Hepatocyte (in vitro differentiated cells and primary cell): ENCODE measurements around the gene STAC3.

GRCh38 chr12:56680228-56681328 is 7.5 kb downstream of the PTGES3 start:
- RAMPAGE, long total RNA: no peak
- RRBS: no CpG with 5 or more reads among the region's 19 CpGs

DNA sequence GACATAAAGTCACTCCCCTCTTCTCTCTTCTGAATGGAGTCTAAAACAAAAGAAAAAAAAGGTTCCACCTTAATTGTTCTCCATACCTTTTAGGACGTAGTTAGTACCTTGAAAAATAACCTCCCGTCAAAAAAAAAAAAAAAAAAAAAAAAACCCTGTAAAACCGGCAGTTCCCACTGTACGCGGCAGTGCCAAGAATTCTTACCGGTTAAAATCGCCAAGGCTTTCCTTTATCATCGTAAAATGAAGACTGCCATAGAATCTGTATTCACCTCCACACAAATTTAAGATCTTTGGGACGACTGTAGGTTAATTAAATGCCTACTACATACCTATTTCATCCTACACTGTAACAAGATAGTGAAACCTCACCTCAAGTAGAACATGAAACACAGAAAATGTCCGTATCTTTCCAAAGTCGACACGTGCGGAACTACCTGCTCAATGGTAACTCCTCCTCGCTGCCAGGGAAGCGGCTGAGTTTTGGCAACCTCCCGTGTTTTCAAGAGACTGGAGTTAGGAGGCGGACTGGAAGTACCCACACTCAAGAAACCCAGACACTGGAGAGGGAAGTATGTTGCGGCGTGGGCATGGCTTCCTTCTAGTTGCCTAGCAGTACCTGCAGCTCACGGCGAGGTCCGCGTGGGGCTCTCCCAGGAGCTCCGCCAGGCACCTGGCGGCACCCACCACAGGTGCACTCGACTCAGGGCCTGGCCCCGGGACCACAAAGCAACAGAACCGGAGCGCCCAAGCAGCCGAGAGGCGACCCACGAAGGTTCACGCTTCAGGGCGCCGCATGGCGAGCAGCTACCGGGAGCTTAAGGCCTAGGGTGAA is 989 bp downstream of the PTGES3 start:
- RAMPAGE, long total RNA: no peak
- RRBS: 2% methylated on average over 13 of the region's 37 CpGs

- RAMPAGE, long total RNA: no peak
- RRBS: no CpG with 5 or more reads among the region's 2 CpGs
Measured at GRCh38 chr12:56720758-56721341, 4.2 kb downstream of the NACA start.

- RAMPAGE, long total RNA: no peak
- RRBS: no CpG with 5 or more reads among the region's 2 CpGs
Measured at GRCh38 chr12:56770749-56771076, 7.6 kb downstream of the HSD17B6 start.

DNA sequence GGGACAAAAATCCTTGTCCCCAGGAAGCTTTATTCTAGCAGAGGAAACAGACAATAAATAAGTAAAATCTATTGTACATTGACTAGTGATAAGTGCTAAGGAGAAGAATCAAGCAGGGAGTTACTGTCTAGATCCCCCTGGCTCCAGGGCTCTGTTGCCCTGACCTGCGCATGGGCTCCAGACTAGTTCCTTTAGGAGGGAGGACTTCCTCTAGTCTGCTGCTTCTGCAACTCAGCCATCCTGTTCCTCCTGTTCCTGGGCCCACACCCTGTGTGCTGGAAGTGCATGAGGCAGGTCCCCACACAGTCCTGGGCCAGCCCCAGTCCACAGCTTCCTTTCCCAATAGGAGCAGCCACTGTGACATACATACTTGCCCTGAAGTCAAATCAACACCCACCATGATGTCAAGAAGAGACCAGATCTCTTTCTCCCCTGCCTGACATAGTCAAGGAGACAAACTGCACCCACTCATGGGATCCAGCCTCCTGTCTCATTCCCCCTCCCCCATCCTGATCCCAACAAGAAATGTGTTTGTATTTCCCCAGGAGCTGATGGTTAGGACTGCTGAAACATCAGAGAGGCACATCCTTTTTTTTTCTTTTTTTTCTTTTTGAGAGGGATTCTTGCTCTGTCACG is 1.3 kb downstream of the SDR9C7 start:
- RAMPAGE, long total RNA: no peak
- RRBS: no CpG with 5 or more reads among the region's 2 CpGs

GRCh38 chr12:57026886-57027612 is 10.7 kb upstream of the TAC3 start:
- RAMPAGE, long total RNA: no peak
- RRBS: no CpG with 5 or more reads among the region's 13 CpGs

GRCh38 chr12:57059696-57060440 is 9.9 kb upstream of the MYO1A start:
- RAMPAGE, long total RNA: no peak
- RRBS: no CpG with 5 or more reads among the region's 7 CpGs

GRCh38 chr12:57094456-57095330 is 5.8 kb downstream of the NAB2 start:
- RAMPAGE, long total RNA: no peak
- RRBS: 95% methylated on average over 2 of the region's 13 CpGs

DNA sequence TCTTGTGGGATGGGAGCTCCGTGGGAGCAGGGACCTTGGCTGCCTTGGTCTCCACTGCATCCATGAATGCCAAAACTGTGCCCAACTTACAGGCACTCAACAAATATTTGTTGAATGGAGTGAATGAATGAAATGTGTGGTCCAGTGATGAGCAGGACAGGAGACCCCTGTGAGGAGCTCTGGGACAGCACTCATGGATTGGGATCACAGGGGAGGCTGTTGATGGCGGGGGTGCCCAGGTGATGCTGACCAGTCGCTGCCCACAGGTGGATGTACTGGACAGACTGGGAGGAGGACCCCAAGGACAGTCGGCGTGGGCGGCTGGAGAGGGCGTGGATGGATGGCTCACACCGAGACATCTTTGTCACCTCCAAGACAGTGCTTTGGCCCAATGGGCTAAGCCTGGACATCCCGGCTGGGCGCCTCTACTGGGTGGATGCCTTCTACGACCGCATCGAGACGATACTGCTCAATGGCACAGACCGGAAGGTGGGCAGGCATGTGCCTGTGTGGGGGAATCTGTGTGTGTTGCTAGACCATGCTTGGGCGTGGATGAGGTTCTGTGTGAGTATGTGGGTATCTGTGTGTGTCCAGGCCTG is 32.4 kb downstream of the LRP1 start:
- RAMPAGE, long total RNA: no peak
- RRBS: 96% methylated on average over 7 of the region's 16 CpGs

GRCh38 chr12:57175916-57176340 is 40.7 kb upstream of the NXPH4 start:
- RAMPAGE, long total RNA: no peak
- RRBS: no CpG with 5 or more reads among the region's 22 CpGs

DNA sequence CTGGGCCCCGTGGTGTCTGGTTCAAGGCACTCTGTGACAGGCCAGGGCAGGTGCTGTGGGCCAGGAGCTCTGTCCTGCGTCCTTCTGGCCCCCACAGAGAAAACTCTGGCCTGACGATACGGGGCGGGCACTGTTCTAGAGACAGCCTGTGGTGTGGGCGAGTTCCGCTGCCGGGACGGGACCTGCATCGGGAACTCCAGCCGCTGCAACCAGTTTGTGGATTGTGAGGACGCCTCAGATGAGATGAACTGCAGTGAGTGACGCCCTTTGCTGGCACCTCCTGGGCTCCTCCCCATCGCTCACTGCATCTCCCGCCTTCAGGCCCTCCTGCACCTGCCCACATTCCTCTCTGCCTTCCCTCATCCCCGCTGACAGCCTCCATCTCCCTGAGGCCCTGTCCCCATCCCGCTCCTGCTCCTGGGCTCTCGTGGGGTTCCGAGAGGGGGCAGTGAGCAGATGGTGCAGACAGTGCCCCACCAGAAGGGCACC is 22.8 kb upstream of the NXPH4 start:
- RAMPAGE, long total RNA: no peak
- RRBS: no CpG with 5 or more reads among the region's 19 CpGs

DNA sequence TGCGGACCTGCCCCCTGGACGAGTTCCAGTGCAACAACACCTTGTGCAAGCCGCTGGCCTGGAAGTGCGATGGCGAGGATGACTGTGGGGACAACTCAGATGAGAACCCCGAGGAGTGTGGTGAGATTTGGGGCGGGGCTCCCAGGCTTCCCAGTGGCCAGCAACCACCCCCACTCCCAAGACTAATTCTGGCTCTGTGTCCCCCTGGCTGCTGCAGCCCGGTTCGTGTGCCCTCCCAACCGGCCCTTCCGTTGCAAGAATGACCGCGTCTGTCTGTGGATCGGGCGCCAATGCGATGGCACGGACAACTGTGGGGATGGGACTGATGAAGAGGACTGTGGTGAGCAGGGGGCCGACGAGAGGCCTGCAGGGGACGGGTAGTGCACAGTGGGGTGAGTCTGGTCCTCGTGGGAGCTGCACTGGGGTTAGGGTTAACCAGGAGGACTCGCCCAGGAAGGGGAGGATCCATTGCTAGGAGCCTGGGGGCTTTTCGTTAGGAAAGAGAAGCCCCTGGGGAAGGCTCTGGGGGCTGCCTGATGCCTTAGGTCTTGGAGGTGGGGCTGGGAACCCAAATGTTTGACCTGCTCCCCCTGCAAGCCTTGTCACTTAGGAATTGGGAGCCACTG is 12.1 kb upstream of the NXPH4 start:
- RAMPAGE, long total RNA: no peak
- RRBS: no CpG with 5 or more reads among the region's 23 CpGs

- RAMPAGE, long total RNA: no peak
- RRBS: no CpG with 5 or more reads among the region's 18 CpGs
Measured at GRCh38 chr12:57207935-57208326, 8.7 kb upstream of the NXPH4 start.

DNA sequence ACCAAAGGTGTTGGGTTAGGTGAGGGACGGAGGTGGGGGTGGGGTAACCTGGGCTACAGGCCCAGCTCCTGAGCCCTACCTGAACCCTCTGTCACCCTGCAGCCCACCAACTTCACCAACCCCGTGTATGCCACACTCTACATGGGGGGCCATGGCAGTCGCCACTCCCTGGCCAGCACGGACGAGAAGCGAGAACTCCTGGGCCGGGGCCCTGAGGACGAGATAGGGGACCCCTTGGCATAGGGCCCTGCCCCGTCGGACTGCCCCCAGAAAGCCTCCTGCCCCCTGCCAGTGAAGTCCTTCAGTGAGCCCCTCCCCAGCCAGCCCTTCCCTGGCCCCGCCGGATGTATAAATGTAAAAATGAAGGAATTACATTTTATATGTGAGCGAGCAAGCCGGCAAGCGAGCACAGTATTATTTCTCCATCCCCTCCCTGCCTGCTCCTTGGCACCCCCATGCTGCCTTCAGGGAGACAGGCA is 4.2 kb upstream of the NXPH4 start:
- RAMPAGE, long total RNA: no peak
- RRBS: 85% methylated on average over 4 of the region's 15 CpGs

DNA sequence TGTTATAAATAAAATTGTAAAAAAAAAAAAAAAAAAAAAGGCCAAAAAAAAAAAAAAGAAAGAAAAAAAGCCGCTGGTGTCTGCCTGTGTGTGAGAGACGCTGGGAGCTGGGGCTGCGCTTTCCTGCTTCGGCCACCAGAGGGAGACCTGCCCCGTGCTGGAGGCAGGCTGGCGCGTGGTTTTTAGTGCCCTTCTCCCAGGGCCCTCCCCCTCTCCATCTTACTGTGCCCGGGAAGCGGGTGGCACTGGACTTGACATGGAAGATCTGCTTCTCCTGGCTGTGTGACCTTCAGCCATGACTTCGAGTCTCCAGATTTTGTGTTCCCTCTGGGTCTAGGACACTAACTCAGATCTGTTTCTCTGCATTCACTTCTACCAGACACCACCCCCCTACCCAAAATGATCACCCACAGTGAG is 3.3 kb upstream of the NXPH4 start:
- RAMPAGE, long total RNA: no peak
- RRBS: no CpG with 5 or more reads among the region's 10 CpGs

GRCh38 chr12:57234501-57234807 is 2.5 kb downstream of the NDUFA4L2 start:
- RAMPAGE, long total RNA: no peak
- RRBS: no CpG with 5 or more reads among the region's 4 CpGs

GRCh38 chr12:57250811-57251522 is at the start of gene STAC3:
STAC3 (minus strand) TSS chr12:57251187.
- RAMPAGE, long total RNA: no peak
- RRBS: no CpG with 5 or more reads among the region's 9 CpGs

DNA sequence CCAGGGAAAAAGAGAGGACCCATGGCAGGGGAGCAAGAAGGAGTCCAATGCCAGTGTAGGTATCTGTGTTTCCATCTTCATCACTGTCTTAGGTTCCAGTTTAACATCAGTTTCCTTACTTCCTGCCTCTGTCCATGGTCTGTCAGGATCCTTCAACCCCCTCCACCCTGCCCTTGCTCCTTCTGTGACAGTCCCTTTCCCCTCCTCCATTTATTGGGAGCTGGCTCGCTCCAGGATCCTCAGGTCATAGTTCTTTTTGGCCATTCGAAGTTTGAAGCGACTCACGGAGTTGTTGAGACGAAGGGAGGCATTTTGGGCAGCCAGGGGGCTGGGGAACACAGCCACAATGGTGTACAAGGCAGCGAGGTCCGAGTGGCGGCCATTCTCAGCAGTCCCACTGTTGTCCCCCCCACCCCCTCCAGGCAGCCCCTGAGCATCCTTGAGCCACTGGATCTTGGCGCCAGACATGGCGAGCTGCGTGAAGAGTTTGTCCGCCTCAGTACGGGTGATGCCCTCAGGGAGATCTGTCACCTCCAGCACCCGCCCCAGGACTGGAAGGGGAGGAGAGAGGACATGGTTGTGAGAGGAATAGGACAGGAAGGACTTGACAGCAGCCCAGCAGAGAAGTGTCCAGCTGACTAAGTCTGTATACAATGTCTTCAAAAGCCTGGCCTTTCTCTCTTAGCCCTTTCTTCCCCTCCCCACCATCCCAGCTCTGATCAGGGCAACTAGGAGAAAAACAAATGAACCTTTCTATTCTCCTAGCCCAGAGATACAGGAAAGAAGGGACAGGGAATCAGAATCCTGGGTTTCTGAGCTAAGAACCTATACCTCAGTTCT is 3.8 kb upstream of the STAC3 start:
- RAMPAGE, long total RNA: no peak
- RRBS: no CpG with 5 or more reads among the region's 14 CpGs

GRCh38 chr12:57283673-57284100 is 32.7 kb upstream of the STAC3 start:
- RAMPAGE, long total RNA: no peak
- RRBS: no CpG with 5 or more reads among the region's 11 CpGs

DNA sequence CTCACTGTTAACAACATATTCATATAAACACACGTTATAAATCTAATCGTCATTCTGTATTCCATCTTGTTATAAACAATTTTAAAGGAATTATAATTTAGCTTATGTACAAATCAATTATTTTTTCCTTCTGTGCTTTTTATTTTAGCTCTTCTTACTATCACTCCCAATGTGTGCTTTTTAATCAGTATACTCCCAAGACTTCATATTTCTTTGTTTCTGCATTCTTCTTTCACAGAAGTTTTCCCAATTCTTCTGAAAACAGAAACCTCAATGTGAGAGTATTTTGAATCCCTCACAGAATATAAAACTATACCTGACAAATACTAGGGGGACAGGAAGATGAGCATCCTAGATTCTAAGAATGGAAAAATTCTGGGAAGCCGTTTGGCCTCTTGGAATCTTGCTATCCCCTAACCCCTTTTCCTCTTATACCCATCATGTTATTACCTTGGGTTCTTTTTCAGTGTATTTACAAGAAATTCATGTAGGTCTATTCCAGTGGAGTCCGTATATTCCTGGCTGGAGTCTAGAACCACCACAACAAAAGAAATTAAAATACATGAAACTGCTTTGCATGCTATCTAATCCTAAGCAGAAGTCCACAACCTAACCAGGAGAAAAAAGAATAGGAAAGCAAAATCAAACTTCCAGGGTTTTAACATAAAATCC is 46.8 kb upstream of the STAC3 start:
- RAMPAGE, long total RNA: no peak
- RRBS: no CpG with 5 or more reads among the region's 4 CpGs